Amniotic epithelial cell (primary cell): ENCODE data around the genes MARCHF6 and ANKRD33B.

DNA sequence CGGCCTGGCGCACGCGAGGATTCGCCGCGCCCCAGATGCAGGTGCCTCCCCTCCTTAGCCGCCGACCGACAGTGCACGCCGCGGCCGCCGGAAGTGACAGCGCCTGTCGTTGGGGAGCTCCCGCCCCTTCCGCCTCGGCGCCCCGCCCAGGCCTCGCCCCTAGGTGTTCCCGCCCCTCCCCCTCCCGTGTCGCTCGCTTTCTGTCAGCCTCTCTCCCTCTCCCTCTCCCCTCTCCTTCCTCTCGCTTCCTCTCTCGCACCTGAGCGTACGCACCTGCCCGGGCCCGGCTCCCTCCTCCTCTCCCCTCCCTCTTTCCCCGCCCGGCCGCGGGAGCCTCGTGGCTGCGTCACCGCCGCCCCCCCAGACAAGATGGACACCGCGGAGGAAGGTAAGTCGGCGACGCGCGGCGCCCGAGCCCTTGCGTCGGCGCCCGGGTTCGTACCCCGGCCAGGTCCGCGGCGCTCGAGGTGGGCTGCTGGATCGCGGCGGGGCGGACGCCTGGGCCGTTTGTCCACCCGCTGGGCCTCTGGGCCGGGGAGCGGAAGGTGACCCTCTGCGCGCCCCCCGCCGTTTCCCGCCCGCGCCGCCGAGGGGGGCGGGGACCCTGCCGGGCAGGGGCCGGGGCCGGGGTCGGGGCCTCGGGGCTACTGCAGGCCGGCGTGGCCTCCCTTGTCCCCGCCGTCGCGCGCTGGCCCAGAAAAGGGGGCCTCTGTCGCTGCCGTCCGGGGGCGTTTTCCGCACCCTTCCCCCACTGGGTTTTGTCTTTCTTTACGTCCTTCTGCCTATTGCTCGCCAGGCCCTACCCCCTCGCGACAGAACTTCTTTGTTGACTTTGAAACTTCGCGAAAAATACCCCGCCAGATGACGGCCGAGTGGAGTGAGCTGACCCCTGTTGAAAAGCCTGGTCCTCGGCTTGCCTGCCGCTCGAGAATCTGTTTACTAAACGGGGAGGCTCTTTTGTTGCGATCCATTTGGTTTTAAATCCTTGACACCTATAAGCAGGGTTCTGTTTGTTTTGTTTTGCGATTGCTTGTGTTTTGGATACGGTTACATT is at the start of gene MARCHF6:
Gene MARCHF6, plus strand, starts transcription at position 166 of the 1,054 bp plus-strand sequence.
- RRBS, result 2% methylated on average over 31 of the region's 112 CpGs

DNA sequence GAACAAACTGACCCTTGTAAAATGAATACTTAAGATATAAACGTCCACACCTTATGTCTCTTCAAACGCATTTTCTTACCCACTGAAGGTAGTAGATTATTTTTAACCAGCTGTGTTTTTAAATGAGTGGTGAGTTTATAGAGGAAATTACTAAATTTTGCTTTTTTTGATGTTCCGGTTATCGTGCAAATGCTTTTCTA is 989 bp downstream of the MARCHF6 start:
- RRBS, result no CpG with 5 or more reads among the region's 4 CpGs

GRCh38 chr5:10373066-10373874 is 19.8 kb downstream of the MARCHF6 start:
- RRBS, result no CpG with 5 or more reads among the region's 8 CpGs

DNA sequence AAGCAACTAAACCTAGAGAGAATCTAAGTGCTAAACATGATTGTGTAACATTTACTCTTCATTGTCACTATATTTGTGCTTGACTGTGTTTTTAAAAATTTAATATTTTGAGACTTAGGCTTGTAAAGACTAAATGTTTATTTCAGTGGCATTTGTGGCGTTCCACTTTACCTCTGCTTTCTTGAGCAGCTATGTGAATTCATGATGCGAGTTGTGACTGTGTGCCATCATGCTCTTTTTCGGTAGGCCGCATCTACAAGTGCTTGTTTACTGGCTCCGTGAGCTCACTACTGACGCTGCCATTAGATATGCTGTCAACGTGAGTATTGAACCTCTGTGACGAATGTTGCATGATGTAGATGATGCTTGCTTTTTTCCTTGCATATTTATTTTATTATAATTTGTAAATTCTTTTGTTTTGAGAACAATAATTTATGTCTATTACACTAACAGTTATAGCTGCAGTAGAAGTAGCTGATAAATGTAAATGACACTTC is 33.3 kb downstream of the MARCHF6 start:
- RRBS, result no CpG with 5 or more reads among the region's 8 CpGs

DNA sequence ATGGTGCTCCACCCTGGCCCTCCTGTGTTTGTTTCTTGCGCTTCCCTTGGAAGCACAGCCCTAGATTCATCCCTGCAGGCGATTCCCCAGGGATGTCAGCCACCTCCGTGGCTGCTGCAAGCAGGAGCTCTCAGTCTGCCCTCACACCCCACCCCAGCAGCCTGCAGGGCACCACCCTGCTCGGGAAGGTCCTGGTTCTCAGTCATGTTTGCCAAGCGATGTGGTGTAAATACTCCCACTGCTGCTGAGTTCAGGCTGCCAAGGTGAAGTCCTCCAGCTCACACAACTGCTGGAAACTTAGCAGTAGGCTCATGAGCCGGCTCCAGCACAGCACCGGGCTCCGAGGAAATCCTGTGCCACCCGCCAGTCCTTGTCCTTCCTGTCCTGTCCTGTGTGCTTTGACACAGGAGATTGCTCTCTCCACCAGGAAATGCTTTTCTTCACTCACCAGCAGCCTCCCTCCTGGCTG is 16.2 kb downstream of the ROPN1L start:
- RRBS, result no CpG with 5 or more reads among the region's 9 CpGs

DNA sequence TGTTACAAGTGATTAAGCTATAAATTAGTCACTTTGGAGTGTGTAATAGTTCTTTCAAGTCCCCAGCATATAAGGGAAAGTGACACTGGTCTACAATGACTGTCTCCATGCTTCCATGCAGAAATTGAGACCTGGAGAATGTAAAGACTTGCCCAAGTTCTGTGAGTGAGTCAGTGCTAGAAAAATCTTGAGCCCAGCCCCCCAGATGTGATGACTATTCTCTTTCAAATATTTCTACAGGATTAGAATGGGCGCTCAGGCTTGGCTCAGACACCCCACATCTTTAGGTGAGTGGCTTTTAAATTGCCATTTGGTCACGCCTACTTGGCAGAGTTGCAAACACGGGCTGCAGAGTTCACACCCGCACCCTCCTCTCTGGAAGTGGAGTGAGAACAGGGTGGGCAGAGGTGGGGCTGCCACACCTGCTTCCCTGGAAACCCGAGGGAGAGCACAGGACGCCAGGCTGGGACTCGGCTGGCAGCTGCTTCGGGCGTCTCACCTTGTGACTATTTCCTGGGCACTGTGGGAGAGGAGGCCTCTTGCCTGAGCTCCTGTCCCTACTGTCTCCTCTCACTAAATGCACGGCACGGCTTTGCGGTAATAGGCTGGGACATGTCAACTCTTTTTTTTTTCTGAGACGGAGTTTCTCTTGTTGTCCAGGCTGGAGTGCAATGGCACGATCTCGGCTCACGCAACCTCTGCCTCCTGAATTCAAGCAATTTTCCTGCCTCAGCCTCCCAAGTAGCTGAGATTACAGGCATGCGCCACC is 37.6 kb downstream of the ROPN1L start:
- RRBS, result no CpG with 5 or more reads among the region's 17 CpGs

DNA sequence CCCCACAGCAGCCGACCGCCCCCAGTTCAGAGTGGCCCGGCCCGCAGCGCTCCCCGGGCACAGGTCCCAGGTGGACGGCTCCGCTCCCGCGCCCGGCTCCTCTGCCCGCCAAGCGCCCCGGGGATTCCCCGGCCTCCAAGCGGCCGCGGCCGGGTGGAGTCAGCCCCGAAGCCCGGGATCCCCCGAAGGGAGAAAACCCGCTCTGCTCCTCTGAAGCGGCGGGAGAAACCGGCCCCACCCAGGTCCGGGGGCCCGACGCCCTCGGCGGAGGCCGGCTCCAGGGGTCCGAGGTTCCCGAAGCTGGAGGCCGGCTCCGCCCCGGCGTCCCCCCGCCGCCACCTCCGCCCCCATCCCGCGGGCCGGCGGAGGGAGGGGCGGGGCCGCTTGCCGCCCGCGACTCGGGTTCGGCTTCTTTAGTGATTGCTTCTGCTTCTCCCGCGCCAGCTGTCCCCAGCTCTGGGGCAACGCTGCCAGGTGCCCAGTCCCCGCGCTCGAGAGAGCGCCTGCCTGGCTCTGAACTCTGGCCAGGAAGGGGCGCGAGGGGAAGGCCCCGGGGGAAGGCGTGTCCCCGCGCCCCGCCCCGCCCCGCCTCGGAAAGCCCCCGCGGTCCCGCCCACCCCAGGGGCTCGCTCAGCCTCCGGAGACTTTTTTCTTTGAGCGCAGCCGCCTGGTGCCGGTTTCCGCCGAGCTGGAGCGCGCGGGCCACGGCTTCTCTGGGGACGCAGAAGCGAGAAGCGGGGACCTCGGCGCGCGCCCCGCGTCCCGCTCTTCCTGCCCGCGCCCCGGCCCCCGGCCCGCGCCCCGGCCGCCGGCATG is at the start of gene ANKRD33B:
Gene ANKRD33B, plus strand, starts transcription at position 416 of the 816 bp plus-strand sequence.
- RRBS, result 3% methylated on average over 37 of the region's 102 CpGs

DNA sequence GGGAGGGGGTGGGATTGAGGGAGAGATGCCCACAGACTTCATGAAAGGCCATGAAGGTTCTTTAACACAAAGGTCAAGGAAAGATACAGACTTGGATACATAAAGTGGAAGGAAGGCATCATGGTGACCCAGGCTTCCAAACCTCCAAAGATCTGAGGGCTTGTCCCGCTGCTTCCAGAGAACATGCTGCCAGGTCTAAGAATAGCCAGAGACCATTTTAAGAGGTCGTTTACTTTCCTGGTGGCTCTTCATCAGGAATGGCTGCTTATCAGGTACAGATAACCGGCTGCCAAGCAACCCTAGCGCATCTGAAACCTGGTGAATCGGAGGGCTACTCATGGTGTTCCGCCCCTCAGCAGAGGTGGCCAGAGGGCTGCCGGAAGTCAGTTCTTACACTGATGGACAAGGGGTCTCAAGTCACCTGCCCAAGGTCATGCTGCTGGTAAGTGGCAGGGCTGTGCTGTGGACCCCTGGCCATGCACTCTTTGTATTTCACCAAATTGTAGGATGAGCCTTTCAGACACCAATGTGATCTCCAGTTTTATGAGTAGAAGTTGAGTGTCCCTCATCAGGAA is 251.3 kb upstream of the DAP start:
- RRBS, result 43% methylated on average over 2 of the region's 7 CpGs

GRCh38 chr5:11549283-11549546 is 355.0 kb downstream of the CTNND2 start:
- RRBS, result no CpG with 5 or more reads among the region's 2 CpGs

DNA sequence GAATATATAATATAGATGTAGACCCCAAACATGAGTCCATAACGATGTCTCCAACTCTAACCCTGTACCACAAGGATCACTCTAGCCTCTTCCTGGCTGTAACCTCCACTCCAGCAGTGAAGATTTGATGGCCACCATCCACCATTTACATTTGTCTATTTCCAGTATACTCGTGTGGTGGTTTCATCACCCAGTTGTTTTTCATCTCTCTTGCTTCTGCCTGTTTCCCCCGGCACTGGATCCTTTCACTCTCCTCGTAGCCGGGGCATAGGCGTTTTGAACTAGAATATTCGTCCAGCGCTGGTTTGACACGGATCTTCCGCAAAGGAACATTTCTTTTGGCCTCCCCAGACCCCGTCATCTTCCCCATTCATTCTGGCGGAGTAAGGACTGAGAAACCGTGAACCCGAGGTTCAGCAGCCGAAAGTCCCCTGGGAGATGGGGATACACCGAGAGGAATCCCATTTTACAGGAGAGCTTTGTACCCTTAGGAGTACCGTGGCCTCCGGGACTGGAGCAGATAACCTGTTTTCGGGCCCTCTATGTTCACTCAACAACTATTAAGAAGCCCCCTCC is 760 bp upstream of the TRIO start:
- RRBS, result no CpG with 5 or more reads among the region's 19 CpGs

DNA sequence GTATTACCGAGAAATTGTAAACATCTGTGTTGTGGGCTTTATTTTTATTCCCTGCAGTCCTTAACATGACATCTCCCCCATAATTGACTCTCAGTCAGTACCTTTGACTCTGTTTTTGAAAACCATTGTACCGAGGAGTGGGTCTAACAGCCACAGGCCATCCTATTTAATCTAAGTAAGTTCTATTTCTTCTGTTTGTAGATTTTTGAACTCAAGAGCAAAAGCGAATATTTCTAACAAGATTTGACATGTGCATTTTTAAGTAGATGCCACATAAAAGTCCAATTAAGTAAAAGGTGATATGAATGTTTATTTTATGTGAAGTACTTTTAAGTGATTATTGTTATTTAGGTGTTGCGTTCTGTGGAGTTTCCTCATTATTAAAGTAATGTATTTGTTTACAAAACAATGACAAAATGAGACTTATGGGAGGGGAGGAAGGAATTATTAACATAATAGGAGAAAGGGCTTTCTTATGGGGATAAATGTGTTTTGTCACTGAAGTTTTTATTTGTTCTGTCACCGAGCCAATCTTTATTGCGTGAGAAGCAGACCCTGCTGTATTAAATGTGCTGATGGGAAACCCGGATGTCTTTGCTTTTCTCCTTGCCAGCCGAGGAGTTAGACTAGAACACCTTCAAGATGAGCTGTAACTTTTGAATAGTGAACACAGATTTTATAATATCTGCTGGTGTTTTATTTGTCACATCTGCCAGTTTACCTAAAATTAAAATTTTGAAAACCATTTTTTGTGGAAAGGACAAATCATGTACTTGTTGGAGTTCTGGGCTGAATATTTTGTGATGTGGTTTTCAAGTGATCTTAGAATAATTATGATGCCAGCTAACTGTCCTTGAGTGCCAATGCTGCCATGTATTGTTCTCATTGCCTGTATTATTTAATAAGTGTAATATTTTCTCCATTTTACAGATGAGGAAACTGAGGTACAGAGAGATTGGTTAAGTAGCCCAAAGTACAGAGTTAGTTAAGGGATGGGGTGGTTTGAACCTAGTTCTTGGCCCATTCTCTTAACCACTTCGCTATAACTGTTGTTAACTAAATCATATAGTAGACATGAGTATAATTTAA is 44.6 kb downstream of the TRIO start:
- RRBS, result no CpG with 5 or more reads among the region's 9 CpGs

- RRBS, result no CpG with 5 or more reads among the region's 4 CpGs
Observed at GRCh38 chr5:14199745-14200257, 56.7 kb downstream of the TRIO start.

DNA sequence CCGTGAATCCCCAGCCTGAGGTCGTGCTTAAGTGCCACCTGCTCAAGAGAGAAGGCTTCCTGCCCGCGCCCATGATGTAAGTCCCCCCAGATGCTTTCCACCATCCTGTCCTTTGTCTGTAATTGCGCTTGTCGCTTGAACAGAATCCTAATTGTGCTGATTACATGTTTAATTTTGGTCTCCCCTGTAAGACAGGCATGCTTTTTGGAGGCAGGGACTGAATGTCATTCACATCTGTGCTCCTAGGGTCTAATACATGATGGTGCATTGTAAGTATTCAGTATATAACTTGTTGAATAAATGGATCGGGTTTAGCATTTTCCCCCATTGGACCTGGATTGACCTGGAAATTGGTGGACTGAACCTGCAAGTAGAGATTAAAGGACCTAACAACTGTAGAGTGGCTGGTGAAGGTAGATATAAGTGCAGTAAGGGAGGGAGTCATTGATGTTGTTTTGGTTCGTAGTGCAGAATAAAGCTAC is 57.2 kb downstream of the TRIO start:
- RRBS, result no CpG with 5 or more reads among the region's 8 CpGs

DNA sequence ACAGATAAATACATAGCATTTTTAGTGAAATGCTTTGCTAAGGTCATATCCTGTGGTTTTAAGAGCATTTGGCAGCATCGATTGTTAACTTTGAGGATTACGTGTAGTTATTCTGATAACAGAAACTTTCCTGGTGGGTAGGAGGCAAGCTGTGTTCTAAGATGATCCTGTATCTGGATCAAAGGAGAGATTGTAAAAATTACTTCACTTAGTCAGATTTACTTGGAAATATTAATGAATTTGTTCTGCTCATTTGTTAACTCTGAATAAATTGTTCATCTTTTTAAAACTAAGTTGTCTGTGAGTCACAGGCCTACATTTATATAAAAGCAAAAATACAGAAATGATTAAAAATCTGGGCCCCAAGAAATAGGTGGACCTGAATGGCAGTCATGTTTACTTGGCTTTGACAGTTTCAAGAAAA is 58.3 kb downstream of the TRIO start:
- RRBS, result no CpG with 5 or more reads among the region's 2 CpGs

- RRBS, result no CpG with 5 or more reads among the region's 7 CpGs
Observed at GRCh38 chr5:14202474-14202929, 59.4 kb downstream of the TRIO start.

DNA sequence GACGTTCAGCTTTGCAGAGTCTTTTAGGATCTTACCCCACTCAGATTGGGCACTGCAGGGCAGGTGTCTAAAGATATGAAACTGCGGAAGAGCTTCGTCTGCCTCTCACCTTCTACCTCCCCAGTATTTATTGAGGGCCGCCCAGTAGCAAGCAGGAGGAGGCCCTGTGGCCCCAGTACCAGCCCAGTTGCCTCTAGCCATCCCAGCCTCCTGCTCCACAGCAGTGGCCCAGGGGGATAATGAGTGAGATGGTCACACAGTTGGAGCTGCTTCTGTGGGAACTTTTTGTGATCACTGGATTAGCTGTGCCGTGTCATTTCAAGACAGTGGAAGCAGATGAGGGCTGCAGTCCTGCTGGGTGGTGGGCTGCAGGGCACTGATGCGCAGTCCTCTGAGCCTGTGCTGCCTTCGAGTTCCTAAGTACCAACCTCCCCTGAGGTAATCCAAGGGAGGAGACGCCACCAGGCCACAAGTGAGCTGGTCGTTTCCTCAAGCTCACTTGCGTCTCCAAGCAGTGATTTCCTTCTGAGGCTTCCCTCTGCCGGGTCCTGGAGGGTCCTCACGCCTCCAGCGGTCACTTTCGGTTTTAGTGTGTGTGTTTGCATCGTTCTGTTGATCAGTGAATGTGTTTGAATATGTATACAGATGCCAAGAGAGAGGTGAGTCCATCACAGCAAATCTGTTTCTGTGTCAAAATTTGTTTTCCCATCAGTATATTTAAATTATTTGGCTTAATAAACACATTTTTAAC is 115.6 kb downstream of the TRIO start:
- RRBS, result no CpG with 5 or more reads among the region's 15 CpGs

DNA sequence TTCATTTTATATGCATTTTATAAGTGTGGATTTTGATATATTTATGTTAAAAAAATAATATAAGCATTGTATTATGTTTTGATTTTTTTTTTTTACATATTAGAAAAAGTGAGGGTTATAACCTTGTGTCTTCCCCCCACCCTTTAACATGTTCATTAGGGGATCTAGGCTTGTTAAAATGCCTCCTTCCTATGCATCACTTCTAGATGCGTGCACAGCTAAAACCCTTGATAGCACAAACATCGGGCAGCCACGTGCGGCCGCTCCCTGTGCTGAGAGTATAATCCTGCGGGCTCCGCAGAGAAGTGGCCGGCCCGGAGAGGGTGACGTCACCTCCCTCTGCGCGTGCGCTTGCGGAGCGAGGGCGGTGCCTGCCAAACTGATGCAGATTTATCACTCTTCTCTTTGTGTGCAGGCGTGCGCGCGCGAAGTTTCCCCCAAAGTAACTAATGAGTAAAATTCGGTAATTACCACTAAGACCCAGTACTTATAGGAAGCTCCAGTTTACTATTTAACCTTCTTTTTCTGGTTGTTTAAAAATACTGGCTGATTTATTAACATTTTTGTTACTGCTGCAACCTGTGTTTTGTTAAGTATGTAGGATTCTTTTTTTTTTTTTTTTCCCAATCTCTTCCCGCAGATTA is 121.5 kb downstream of the TRIO start:
- RRBS, result no CpG with 5 or more reads among the region's 23 CpGs

DNA sequence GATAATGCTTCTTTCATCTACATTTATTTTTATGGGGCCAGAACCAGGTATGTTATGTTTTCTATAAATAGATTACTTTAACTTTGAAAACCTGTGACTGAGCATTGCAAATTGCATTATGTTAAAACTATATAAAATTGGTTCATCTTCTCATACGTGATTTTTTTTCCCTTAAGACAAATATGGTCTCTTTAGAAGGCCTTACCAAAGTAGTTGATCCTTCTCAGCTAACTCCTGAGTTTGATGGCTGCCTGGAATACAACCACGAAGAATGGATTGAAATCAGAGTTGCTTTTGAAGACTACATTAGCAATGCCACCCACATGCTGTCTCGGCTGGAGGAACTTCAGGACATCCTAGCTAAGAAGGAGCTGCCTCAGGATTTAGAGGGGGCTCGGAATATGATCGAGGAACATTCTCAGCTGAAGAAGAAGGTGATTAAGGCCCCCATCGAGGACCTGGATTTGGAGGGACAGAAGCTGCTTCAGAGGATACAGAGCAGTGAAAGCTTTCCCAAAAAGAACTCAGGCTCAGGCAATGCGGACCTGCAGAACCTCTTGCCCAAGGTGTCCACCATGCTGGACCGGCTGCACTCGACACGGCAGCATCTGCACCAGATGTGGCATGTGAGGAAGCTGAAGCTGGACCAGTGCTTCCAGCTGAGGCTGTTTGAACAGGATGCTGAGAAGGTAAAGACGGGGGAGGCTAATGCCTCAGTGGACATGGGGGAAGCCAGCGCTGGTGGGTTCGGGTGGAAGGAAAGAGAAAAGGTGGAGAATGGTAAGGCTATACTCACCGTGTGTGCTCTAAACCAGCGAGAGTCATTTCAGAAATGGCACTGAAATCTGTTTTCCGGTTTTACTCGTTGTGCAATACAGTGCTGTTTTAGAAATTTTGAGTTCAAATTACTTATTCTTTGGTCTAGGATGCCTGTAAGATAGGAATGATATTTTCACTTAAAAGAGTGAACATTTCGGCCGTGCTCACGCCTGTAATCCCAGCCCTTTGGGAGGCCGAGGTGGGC is 147.7 kb downstream of the TRIO start:
- RRBS, result no CpG with 5 or more reads among the region's 21 CpGs

DNA sequence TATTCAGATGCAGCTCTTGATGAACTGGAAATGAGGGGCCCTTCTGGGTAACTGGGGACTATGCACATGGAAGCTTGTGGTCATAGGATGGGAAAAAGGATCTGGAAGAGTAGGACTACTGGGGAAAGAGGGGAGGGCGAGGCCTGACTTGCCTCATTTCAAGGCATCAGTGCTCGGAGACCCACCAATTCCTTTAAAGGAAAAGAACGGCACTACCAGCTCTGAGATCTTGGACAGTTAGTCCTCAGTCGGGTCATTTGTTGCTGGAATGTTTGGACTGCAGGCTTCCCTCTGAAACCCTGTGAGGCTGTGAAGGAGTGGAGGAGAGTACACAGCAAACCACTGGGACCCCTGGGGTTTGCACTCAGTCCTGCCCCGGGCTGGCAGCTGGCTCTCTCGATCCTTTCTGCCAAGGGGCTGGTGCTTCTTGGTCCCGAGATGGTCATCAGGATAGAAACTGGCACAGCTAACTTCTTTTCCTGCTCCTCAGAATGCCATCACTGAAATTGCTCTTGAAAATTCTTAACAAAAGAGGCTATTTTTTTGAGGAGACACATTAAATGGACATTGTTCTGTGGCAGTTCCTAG is 194.4 kb downstream of the TRIO start:
- RRBS, result no CpG with 5 or more reads among the region's 7 CpGs

GRCh38 chr5:14387088-14387987 is 194.3 kb upstream of the OTULINL start:
- RRBS, result 67% methylated on average over 1 of the region's 16 CpGs